ENCODE measurements around a stretch of chrX.

- PRO-cap, result no peak
- RAMPAGE, long total RNA, 4 experiments, result no peak in any of the 4 experiments
Measured at GRCh38 chrX:15789890-15790302, 388 bp upstream of the ZRSR2 start.

DNA sequence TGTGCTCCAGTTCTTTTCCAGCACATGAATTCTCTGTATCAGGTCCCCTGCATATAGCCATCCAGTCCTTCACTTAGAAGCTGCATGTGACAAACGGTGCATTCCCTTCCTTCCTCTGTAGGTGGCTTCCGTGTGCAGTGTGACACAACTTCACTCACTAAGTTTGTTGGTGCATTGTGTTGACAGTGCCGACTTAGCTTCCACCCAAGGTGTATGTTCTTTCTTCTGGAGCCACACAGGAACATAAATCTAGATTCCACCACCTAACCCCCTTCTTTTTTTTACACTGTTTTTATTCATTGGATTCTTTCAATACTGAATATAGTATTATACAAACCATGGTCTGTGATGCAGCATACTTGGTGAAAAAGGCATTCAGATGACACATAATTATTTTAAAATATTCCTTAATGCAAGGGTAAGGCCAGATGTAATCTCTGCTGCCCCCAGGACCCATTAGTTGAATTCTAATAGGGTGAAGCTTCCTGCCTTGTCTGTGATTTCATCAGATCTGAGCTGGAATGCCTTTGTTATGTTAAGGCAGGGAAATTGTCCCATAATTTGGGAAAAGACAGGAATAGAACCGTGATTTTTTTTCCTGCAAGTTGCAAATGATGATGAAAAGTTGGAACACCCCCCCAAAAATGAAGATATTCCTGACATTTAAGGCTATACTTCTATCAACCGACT lies 26.0 kb downstream of the ZRSR2 start:
- PRO-cap, result no peak
- RAMPAGE, long total RNA, 4 experiments, result no peak in any of the 4 experiments

- PRO-cap, result no peak
- RAMPAGE, long total RNA, 4 experiments, result no peak in any of the 4 experiments
Measured at GRCh38 chrX:16183805-16184310, 16.6 kb downstream of the MAGEB17 start.

DNA sequence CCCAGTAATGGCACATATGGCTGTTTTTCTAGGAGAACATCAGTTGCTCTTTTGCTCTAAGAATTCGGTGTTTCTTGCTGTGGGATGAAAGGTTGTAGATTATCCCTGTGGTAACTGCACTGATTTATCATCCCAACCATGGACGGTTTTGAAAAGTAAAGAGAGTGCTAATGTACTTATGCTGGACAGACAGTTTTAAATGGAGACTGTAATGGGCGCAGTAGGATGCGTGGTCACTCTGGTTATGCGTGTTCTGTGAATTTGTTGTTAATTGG lies 191.5 kb downstream of the REPS2 start:
- PRO-cap, result no peak
- RAMPAGE, long total RNA, 4 experiments, result no peak in any of the 4 experiments

GRCh38 chrX:17376081-17376673 lies 1.2 kb downstream of the NHS start:
- PRO-cap, result no peak
- RAMPAGE, long total RNA, 4 experiments, result no peak in any of the 4 experiments

DNA sequence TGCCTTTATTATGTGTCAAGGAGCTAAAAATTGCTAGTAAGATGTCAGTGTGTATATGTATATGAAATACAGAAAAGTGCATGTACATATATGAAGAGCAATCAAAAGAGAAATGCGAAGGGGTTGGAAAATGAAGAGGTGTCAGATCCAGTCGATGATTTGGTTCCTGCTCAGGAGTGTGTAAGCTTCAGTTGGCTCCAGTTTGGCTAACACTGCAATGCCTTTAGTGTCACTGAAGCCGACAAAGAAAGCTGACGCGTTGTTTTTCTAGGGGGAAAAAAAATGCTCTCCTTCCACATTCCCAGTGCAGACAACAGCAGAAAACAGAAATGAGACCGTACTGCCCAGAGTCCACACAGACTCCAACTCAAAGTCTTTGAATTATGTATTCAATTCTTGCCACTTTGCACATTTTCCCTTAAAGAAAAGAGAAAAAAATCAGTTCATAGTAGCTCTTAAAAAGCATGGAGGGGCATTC lies 154.3 kb downstream of the NHS start:
- PRO-cap, result no peak
- RAMPAGE, long total RNA, 4 experiments, result no peak in any of the 4 experiments

- PRO-cap, result no peak
- RAMPAGE, long total RNA, 4 experiments, result no peak in any of the 4 experiments
Measured at GRCh38 chrX:17733631-17734633, 3.4 kb upstream of the SCML1 start.

DNA sequence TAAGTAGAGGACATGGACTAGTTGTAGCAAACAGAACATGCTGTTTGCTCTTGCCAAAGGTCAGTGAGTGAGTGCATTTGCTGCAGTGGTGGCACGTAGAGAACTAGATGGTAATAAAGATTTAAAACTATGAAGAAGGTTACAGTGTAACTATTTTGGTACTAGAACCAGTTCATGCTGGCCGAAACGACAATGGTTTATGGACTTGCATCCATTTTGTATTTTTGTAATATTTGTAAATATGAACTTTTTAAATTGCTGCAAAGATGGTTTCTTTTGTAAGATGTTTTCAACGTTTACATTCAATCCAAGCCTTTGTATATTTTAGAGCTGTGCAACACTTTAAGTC lies 1.8 kb upstream of the SCML1 start:
- PRO-cap, result no peak
- RAMPAGE, long total RNA, 4 experiments, result no peak in any of the 4 experiments

- PRO-cap, result no peak
- RAMPAGE, long total RNA, 4 experiments, result no peak in any of the 4 experiments
Measured at GRCh38 chrX:17854305-17854808, 6.7 kb downstream of the RAI2 start.

GRCh38 chrX:18237099-18237432 lies 16.4 kb upstream of the BEND2 start:
- PRO-cap, result no peak
- RAMPAGE, long total RNA, 4 experiments, result no peak in any of the 4 experiments

- PRO-cap, result no peak
- RAMPAGE, long total RNA, 4 experiments, result no peak in any of the 4 experiments
Measured at GRCh38 chrX:18424531-18424921, 882 bp upstream of the CDKL5 start.

DNA sequence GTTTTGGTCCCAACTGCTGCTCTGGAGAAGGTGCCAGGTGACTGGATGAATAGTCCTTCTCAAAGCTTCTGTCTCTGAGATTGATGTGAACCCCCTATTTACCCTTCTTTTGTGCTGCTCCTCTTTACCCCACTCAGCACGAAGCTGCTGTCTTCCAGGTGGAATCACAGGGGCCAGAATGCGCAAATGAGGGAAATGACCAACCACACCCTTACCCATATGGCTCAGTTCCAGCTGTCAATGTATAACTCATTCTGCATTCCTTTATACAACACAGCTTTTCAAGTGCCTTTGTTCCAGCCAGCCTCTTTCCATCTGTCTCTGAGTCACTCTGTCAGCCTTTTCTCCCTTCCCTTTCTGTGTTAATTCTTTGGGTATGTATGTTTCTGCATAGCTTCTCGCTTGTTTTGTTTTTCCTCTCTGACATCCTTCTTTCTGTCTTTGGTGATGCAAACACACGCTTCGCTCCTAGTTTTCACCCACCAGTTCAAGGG lies 54.6 kb downstream of the RS1 start:
- PRO-cap, result no peak
- RAMPAGE, long total RNA, 4 experiments, result no peak in any of the 4 experiments

DNA sequence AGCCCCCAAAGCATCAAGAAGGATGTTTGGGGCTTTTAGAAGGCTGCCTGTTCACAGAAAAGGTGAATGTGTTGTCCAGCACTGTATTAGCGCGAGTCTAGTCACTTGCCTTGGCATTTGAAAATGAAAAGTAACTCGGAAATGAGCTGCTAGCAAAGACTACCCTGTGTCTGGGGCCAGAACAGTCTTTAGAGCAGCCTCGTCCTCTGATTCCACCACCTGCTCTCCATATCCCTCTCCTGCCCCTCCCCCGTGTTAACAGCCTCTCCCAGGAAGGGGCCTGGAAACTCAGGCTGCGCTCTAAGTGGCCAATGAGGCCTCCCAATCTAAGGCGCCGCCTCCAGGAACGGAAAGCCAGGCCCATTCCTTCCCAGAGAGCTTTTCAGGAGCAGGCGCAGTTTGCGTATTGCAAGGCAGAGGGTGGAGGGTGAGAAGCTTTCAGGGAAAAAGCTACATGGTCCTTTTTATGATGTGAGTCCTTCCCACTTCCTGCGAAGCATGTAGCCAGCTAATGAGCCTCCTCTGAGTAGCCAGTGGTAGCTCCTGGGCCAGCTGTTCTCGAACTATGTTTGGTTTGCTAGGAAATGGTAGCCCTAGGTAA lies 31.2 kb downstream of the RS1 start:
- PRO-cap, result no peak
- RAMPAGE, long total RNA, 4 experiments, result no peak in any of the 4 experiments

- PRO-cap, result no peak
- RAMPAGE, long total RNA, 4 experiments, result no peak in any of the 4 experiments
Measured at GRCh38 chrX:19360773-19361479, 17.2 kb downstream of the PDHA1 start.

GRCh38 chrX:19545855-19546208 lies 30.5 kb upstream of the MAP3K15 start:
- PRO-cap, result no peak
- RAMPAGE, long total RNA, 4 experiments, result no peak in any of the 4 experiments

DNA sequence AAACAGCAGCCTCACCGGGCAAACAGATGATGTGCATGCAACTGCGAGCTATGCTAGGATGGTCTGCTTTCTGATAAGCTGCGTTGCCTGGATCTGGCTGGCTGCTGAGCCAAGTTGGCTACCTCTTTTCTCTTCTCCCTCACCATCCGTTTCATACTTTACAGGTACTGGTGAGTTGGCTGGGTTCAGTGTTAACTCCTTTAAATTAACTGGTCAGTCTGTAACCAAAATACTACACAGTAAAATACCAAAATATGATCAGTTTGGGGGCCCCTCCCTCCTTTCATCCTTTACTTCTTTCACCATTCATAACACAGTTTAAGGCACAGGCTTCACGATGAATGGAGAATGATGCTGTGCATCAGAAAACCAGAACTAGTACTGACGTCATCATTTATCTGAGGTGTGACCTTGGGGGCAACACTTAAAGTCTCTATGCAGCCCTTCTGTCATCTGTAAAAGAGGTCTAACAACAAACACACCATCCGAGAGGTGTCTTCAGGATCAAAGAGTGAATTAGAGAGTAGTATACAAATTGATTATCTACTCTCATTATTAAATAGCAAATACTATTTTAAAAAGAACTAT lies 135.5 kb downstream of the SH3KBP1 start:
- PRO-cap, result no peak
- RAMPAGE, long total RNA, 4 experiments, result no peak in any of the 4 experiments

GRCh38 chrX:20252076-20252972 lies 14.4 kb downstream of the RPS6KA3 start:
- PRO-cap, result no peak
- RAMPAGE, long total RNA, 4 experiments, result no peak in any of the 4 experiments

DNA sequence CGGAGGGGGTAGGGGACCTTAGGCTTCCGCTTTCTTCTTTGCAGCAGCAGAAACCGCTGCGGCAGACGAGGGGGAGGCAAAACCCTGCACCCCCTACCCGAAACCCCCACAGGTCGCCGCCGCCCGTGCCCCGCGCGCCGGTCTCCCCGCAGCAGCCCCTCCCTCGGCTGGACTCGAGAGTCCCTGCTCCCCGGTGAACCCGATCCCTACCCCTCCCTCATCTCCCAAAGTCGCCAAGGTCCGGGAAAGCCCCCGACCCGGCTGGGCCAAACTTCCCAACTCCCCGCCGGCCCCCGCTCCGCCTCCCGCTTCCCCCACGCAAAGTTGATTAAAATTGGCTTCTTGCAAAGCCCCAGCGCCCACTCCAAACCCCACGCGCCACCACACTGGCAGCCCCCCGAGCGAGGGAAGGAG lies 746 bp downstream of the RPS6KA3 start:
- PRO-cap, result no peak
- RAMPAGE, long total RNA, 4 experiments, result no peak in any of the 4 experiments

GRCh38 chrX:21153429-21154021 lies 220.7 kb upstream of the CNKSR2 start:
- PRO-cap, result no peak
- RAMPAGE, long total RNA, 4 experiments, result no peak in any of the 4 experiments

DNA sequence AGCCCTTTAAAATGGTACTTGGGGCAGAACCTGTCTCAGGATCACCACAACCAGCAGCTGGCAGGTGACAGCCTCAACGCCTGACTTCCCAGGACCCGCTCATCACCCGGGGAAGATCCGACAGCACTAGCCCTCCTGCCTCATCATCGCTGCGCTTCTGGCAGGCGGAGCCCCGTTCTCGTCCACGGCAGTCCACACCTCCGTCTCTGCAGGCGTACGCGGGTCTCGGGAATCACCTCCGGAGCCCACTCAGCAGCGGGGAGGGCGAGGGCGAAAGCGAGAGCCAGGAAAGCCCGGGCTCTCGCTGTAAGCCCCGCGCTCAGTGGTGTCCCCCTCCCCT lies 626 bp upstream of the CNKSR2 start:
- PRO-cap, result no peak
- RAMPAGE, long total RNA, 4 experiments, result no peak in any of the 4 experiments

All from omental fat pad (tissue), 4 donors.